H7 (cell line): ENCODE measurements around a stretch of chr1.

- RAMPAGE, long total RNA: no peak
These were observed 66.8 kb downstream of the UBIAD1 start for GRCh38 chr1:11339678-11340350.

DNA sequence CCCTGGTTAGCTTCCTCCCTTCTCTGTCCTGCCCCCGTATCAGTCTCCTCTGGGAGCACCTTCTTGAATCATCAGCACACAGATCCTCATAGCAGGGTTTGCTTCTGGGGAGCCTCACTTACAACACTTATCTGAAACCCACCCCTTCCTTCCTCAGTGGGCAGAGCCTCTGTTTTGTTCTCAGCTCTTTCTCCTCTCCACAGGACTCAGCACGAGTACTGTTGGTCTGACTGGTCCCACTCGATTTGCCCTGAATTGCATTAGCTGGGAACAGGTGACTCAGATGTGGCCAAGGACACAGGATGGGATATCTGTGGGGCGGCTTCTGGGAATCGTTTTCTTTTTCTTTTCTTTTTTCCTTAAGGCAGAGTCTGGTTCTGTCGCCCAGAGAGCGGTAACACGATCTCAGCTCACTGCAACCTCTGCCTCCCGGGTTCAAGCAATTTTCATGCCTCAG, 80.2 kb downstream of the UBIAD1 start:
- RAMPAGE, long total RNA: no peak

GRCh38 chr1:11725305-11726137, 10.4 kb upstream of the AGTRAP start:
- RAMPAGE, long total RNA: no peak

- RAMPAGE, long total RNA: no peak
These were observed 6.4 kb upstream of the AGTRAP start for GRCh38 chr1:11729415-11730067.

DNA sequence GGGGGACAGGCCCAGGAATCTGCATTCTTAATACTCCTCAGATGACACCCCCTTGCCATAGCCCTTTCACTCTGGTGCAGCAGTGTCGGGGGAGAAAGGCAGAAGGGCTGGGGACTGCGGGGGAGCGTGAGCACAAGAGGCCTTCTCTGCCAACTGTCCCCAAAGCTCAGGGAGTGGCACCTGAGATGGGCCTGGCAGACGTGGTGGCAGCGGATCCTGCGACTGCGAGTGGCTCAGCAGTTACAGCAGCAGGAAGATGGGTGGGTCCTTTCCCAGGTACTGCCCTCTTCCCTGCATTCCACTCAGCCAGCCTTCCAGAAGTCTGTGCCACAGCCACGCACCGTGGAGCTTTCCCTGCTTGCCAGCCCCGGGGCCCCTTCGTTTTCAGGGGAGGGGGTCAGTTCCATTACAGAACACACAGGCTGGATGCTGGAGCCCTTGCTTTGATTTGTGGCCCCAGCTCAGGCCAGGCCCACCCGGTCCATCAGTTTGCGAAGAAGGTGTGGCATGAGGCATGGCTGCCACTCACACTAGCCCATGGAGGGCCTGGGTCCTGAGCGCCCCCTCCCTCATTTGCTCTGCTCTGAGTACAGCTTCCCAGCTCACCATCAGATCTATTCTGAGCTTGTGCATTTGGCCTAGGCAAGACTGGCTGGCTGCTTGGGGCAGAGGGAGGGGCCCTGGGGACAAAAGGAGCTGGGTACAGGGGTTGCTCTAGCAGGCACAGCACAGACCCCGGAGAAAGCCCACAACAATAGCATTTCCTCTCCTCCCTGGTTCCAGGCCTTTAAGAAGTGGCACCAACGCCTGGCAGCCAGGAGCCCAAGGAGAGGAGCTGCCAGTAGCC, 17.1 kb downstream of the MTHFR start:
- RAMPAGE, long total RNA: no peak

DNA sequence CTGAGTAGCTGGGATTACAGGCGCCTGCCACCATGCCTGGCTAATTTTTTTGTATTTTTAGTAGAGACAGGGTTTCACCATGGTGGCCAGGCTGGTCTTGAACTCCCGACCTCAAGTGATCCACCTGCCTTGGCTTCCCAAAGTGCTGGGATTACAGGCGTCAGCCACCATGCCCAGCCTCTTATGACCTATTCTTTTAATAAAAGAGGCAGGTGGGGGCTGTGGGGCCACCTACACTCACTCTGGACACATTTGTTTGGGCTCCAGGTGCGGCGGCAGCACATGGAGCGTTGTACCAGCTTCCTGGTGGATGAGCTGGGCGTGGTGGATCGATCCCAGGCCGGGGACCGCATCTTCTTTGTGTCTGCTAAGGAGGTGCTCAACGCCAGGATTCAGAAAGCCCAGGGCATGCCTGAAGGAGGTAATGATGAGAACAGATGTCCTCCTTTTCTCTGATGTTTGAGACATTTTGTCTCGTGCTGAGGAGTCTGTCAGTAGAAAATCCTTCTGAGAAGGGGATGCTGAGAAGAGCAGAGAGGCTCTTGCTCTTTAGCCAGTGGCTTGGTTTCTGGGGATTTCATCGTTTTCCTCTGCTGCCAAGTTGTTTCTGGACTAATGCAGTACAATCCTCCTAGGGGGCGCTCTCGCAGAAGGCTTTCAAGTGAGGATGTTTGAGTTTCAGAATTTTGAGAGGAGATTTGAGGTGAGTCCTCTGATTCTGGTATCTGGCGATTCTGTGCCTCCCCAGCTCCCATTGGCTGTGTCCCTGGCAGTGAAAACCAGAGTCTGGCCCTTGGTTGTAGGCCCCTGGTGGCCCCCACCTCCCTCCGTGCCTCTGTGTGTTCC, 17.9 kb upstream of the MIIP start:
- RAMPAGE, long total RNA: no peak

GRCh38 chr1:12146596-12147807, 19.8 kb upstream of the TNFRSF1B start:
- RAMPAGE, long total RNA: no peak

GRCh38 chr1:12165203-12165840, 1.5 kb upstream of the TNFRSF1B start:
- RAMPAGE, long total RNA: no peak

- RAMPAGE, long total RNA: no peak
These were observed 28.3 kb upstream of the VPS13D start for GRCh38 chr1:12201449-12201946.

- RAMPAGE, long total RNA: no peak
These were observed 25.0 kb upstream of the VPS13D start for GRCh38 chr1:12204764-12205239.

- RAMPAGE, long total RNA: no peak
These were observed 63.6 kb downstream of the VPS13D start for GRCh38 chr1:12293369-12293957.

DNA sequence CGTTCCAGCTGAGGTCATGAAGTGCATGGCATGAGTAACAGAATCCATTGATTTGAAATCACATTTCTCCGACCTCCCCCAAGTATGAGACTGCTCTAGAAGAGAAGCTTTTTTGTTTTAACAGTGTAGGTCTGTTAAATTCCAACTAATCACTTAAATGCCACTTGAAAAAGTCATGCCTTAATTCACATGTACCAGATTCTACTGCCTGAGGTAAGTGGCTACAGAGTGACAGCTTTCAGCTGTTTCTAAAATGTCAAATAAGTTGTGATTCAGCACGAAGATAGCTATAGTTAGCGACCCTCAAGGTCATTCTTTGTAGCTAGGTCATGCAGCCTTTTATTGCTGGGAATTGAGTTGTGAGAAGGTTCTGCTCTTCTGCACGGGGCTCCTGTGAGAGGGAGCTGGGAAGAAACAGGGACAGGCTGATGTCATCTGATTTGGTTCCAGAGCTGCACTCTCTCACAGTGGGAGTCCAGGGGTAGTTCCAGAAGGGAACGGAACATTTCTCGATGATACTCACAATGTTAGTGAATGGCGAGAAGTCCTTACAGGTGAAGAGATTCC, 112.7 kb downstream of the VPS13D start:
- RAMPAGE, long total RNA: no peak

DNA sequence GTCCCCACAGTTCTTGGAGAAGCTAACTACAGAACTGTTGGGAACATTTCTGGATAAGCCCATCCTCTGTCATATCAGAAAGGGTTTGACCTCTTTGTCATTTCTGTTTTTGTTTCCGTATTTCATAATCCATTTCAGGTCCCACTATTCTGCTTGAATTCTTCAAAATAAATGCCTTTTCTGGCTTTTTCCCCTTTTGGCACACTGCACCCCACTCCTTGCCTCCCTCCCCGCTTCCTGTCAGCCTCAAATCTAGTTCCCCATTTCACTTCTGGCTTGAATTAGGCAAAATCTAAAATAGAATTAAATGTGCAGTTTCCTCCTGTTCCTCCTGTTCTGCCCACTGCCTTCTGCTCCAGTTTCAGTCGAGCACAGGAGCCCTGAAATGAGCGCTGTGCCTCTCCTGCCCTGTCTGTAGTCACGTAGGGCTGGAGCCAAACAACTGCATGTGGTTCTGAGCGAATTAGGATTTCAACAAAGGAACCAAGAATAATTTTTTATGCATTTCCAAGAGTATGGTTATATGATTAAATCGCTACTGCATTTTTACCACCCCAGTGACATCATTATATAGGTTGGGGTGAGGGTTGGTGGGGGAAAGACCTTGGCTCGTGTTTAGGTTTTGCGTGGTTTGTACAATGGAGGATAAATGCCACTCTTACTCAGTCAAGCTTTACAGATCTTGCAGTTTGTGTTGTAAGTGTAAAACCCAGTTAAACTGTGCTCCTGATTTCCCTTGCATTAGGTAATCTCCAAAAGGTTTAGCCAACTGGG, 114.9 kb downstream of the VPS13D start:
- RAMPAGE, long total RNA: no peak

DNA sequence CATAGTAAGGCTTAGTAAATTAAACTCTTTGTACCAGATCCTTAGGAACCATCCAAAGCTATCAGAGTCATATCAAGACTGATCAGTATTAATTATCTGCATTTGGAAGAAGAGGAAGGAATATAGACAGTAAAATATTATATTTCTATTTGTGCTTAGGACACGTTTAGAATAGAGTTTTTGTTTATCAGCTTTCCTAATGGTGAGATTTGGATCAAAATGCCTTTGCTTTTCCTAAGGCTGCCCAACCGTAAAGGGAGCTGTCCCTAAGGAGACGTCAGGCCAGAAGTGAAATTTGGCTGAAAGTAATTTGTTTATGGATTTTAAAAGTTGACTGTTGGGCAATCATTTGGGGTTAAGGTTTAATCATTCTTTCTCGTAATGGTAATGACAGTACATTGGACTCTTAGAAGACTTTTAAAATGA, 160.5 kb downstream of the DHRS3 start:
- RAMPAGE, long total RNA: no peak

GRCh38 chr1:12464574-12465146, 153.3 kb downstream of the DHRS3 start:
- RAMPAGE, long total RNA: no peak

GRCh38 chr1:12480794-12481320, 137.2 kb downstream of the DHRS3 start:
- RAMPAGE, long total RNA: no peak

DNA sequence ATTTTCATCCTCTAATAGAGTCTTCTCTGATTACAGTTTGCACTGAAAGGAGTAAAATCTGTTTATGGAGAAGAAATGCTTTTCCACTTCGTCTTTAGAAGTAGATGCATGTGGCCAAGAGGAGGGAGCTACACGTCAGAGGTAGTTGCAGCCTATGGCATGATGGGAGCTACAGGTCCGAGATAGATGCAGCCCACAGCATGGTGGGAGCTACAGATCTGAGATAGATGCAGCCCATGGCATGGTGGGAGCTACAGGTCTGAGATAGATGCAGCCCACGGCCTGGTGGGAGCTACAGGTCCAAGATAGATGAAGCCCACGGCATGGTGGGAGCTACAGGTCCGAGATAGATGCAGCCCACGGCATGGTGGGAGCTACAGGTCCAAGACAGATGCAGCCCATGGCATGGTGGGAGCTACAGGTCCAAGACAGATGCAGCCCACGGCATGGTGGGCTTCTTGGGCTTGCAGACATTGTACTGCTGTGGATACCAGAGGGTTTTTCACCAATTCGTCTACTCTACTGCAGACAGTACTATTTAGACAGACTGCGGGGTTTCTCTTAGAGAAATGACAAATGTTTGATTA, 127.5 kb downstream of the DHRS3 start:
- RAMPAGE, long total RNA: no peak

DNA sequence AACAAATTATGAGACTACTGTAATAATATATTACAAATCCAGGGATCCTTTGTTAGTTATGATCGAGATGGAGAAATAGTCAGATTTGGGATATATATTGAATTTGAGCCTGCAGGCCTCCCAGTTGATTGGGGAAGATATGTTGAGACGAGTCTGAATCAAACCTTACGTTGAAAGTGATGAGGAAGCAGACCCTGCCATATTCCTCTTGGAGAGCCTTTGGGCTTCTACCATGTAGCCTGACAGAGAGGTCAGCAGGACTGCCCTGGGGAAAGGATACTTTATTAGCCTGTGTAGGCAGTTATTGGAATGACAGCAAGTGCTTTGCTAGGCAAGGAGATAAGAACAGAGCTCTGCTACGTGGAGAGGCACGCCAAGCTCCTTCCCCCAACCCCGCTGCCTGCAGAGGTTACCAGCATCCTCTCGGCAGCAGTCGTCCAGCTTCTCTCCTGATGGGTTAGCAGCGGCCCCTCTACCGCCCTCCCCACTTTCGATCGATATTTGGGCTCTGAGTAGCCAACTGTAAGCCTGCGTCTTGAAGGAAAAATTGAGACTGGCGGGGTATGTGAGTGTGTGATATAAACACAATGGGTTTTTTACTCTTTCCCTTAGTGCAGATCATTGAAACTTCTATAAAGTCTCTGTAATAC, 122.4 kb downstream of the DHRS3 start:
- RAMPAGE, long total RNA: no peak

- RAMPAGE, long total RNA: no peak
These were observed 32.8 kb downstream of the DHRS3 start for GRCh38 chr1:12584797-12586116.

GRCh38 chr1:12614215-12614981, 3.6 kb downstream of the DHRS3 start:
- RAMPAGE, long total RNA: no peak